Camera-type eye (tissue), 1 donor: ENCODE results near the genes GCAT, MAFF and TMEM184B.

GRCh38 chr22:37749220-37749644 is 52.4 kb downstream of the TRIOBP start:
- RAMPAGE, long total RNA = no peak

GRCh38 chr22:37806063-37806800 is 1.2 kb downstream of the H1-0 start:
- RAMPAGE, long total RNA = no peak

DNA sequence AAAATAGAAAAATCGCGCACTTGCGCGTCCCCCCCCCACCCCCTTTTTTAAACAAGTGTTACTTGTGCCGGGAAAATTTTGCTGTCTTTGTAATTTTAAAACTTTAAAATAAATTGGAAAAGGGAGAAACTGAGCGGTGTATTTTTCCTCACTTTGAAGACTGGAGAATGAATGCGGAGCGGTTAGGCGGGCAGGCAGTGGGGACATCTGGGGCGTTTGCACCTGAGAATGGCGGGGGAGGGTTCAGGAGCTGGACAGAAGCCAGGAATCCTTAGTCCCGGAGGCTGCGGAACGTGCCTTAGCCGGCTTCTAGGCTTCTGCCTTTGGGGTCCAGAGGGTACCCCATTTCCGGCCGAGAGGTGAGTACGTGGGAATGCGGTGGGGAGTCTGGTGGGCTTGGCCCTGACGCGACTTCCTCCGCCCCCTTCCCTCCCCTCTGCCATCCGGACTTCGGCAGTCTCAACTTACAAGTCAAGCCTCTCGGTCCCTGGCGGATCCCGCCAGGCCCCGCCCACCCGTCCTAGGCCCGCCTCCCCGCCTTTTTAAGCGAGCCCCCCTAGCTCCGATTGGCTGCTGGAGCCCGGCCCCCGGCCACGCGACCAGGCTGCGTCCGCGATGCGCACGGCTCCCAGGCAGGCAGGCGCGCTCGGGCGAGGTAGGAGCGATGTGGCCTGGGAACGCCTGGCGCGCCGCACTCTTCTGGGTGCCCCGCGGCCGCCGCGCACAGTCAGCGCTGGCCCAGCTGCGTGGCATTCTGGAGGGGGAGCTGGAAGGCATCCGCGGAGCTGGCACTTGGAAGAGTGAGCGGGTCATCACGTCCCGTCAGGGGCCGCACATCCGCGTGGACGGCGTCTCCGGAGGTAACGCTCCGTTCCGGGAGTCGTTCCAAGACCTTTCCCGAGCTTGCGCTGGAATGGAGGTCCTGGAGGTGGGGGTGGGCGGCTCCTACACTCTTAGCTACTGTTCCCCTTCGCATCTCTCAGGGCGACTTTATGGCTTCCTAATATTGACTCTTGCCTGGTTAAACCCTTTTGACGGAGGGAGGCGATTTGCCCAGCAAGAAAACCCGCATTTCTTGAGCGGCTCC is at the start of gene GCAT:
TSS of gene GCAT (plus strand) at position 631 of the 1,087 bp plus-strand sequence.
- RAMPAGE, long total RNA = no peak

- RAMPAGE, long total RNA = no peak
Measured at GRCh38 chr22:37852098-37852709, 3.0 kb downstream of the EIF3L start.

- RAMPAGE, long total RNA = no peak
Measured at GRCh38 chr22:37862653-37863282, 13.5 kb downstream of the EIF3L start.

GRCh38 chr22:37906745-37907019 is 585 bp downstream of the MICALL1 start:
- RAMPAGE, long total RNA = no peak

DNA sequence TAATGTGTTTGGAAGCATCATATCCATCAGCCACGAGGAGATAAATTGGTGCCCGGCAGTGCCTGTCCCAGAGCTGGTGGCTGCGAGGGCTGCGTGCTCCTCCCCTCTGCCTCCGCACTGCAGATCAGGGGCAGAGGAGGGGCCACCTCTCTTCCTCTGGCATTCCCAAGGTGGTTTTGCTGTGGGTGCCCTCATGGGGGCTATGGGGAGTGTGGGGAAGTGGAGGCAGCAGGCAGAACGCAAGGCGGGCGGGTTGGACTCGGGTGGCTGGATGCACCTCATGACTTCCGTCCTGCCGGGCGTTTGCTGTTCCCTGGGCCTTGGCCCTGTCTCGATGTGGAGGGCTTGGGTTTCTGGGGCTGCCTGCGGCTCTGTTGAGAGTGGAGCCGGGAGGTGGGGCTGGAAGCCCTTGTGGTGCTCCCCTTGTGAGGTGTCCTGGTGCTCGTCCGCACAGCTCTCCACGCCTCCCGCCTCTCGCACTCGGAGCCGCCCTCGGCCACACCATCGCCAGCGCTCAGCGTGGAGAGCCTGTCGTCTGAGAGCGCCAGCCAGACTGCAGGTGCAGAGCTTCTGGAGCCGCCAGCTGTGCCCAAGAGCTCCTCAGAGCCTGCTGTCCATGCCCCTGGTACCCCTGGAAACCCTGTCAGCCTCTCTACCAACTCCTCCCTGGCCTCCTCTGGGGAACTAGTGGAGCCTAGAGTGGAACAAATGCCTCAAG is 21.0 kb downstream of the MICALL1 start:
- RAMPAGE, long total RNA = no peak

DNA sequence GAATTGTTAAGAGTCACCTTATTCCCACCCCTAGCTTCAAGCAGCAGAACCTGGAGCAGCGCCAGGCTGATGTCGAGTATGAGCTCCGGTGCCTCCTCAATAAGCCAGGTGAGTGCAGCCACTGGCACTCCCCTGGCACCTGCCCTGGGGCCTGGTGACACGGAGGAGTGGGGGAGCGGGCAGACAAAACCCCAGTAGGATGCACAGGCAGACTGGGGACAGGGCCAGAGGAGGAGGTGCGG is 20.5 kb downstream of the C22orf23 start:
- RAMPAGE, long total RNA = no peak

DNA sequence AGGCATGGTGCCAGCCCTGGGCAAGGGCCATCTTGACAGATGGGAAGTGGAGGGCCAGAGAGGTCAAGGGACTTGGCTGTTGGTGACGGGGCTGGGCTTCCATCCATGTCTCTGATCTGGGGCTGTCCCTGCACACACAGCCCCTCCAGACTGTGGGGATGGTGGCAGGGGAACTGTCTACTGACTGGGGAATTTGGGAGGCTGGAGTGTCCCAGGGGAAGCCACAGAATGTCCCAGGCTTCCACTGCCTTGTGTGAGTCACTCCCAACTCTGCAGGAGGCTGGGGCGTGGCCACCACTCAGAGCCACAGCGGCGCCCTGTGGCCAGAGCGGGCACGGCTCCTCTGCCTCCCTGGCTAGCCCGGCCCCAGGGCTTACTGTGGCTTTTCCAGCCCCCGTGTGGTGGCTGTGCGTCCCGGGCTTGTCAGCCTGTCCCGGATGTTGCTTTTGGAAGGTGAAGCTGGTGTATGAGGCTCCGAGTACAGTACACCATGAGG is 19.6 kb downstream of the C22orf23 start:
- RAMPAGE, long total RNA = no peak

DNA sequence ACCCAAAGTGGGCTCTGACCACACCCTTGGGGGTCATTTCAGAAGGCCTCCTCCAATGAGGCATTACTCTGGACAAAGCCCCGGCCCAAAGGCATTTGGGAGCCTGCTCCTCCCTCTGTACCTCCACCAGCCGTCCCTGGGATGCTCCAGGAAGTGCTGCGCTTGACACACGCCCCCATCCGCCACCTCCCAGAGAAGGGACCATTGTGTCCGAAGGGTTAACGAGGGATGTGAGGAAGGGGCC is 31.8 kb upstream of the SOX10 start:
- RAMPAGE, long total RNA = no peak

DNA sequence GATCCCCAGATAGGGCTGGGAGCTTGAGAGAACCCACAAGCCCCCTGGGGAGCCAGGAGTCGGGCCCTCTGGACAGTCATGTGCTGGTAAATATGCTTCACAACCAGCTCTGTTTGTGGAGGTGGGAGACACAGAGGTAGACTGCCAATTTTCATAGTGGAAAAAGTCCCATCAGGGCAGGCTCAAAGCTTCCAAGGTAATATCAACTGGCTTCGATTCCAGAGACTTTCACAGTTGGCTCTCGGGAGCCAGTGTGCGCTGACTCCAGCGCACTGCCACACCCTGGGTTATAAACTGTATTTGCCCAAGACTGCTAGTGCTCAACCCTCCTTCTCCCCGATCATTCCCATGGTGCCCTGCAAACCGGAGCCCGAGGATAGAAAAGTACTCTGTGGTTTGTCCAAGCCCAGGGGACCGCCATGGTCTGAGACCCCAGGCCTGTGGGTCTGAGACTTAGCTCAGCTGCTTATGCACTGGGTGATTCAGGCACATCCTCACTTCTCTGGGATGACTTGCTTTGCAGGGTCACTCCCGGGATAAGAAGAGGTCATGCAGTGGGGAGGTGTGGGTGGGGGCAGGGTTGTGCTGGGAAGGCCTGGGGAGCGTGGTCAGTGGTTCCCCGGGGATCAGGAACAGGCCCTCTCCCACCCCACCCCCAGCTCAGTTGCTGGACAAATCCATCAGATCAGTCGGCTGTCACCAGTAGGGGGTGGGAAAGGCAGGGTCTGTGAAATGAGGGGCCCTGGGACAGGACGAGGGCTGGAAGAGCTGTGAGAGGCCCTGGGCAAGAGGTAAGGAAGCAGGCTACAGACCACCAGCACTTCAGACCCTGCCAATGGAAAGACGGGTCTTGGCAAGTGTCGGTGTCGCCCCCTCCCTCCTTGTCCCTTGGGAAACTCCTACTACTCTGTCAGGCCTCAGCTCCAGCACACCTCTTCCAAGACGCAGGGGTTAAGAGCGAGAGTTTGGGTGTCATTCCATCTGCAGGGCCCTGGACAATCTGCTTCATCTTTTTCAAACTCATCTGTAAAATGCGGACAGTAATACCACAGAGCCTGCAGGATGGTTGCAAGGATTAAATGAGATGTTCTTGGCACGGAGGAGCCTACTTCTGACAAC is 26.6 kb upstream of the PICK1 start:
- RAMPAGE, long total RNA = no peak

DNA sequence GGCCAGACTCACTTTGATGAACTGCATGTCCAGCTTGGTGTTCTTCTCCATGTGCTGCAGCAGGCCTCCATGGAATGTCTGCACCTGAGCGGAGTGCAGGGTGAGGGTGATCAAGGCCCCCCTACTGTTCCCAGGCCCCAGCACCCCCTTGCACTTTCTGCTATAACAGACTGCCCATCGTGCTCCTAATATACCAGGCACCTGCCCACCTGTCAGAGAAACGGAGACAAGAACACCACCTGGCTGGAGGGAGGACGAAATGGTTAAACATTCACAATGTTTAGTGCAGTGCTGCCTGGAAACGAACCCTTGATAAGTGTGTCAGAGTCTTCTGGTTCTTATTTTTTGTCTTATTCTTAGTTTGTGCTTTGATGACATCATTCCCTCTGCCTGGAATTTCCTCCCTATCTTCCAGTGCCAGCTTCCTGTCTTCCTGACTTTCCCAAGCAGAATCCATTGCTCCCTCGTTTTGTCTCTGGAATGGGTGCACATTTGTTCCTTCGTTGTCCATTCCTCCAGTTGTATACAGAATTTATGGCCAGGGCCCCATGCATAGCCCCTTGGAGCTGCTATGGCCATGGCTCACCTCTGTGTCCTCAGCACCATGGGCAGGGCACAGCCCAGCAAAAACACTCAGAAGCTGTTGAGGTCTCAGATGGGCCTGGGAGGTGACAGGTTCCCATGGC is 11.9 kb downstream of the BAIAP2L2 start:
- RAMPAGE, long total RNA = no peak

GRCh38 chr22:38180711-38181562 is 693 bp downstream of the PLA2G6 start:
- RAMPAGE, long total RNA = no peak

DNA sequence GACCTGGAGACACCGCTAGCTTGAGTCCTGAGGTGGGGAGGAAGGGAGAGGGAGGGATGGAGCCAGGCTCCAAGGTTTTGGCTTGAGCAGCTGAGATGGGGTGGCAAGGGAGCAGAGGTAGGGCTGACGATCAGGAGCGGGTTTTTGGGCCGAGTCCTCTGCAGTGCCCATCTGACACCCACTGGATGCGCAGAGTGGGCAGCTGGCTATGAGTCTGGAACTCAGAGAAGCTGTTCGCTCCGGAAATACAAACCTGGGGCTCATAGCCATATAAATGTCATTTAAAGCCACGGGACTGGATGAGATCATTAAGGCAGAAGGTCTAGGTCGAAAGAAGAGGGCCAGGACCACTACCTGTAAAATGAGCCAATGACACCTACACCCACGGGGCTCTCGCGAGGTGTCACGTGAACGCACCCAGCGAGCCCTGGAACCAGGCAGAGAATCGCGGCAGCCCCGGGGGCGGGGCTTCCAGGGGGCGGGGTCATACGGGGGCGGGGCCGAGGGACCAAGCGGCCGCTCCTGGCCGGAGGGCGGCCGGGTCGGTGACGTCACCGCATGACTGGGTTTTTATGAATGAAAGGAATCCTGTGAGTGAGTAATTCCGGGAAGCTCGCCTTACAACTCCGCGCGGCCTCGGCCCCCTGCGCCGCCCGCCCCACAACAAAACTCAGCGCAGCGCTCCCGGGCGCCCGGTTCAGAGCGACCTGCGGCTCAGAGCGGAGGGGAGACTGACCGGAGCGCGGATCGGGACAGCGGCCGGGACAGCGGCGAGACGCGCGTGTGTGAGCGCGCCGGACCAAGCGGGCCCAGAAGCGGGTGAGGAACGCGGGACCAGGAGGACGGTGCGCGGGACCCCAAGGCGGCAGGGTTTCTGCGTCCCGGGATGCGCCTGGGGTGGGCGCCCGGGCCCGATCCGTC is at the start of gene MAFF:
TSS of gene MAFF (plus strand) at position 601 of the 921 bp plus-strand sequence.
- RAMPAGE, long total RNA = no peak

DNA sequence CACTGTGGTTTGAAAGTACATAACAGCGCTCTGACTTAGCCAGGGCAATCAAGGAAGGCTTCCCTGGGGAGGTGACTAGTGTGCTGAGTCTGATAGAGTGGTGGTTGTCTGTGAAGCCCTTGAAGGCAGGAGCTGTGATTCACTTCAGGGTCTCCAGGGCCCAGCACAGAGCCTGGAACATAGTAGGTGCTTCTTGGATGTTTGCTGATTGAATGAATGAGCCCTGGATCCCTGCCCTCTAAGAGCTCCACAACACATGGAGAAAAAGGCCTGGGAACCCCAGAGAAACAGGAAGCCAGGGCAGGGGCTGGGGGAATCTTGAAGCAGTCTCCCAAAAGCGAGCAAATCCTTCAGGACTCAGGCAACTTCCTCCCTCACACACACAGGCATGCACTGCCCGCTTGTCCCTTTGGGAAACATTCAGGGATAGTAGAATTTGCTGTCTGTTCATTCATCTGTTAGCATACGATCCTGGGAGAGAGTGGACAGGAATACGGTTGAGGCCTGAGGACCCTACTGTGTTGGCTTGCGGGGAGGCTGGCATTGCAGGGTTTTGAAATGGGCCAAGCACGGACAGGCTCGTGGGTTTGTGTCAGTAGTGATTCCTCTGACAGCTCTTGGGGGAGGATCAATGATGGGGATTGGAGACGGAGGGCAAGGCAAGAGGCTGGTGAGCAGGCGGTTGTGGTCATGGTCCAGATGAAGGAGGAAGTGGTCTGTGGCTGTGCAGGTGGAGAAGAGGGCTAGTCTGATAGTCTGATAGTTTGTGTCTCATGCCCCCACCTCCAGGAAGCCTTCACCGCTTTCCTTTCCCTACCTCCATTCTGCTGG is 2.7 kb downstream of the MAFF start:
- RAMPAGE, long total RNA = no peak

DNA sequence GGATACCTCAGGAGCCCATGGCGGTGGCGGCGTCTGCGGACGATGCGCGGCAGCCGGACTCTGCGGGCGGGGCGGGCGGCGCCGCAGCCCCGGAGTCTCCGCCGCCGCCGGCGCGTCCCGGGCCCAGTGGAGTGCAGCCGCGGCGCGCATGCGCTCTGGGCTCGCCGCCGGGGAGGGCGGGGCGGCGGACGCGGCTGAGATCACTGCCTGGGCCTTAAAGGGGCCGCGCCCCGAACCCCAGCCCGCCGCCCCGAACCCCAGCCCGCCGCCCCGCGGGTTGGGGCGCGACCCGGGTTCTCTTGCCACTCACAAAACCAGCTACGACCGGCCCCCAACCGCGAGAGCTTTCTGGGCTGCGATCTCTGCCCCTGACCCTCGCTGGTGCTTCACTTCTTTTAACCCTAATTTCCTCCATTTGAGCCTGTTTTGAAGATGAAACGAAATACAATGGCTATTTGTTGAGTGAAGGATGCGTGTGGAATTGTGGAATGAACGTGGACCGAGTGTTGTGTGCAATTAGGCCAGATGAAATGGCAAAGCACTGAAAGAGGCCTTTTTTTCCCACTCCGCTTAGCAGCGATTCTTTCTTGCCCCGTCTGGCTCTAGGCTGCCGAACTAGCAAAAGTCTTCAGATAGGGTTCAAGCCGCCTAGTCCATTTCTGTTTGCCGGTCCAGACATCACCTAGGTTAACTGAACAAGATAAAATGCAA is at the start of gene TMEM184B:
TSS of gene TMEM184B (minus strand) at position 133 of the 711 bp plus-strand sequence.
- RAMPAGE, long total RNA = no peak

GRCh38 chr22:38286567-38286777 is 13.7 kb upstream of the TMEM184B start:
- RAMPAGE, long total RNA = no peak

- RAMPAGE, long total RNA = no peak
Measured at GRCh38 chr22:38300551-38301211, 16.6 kb downstream of the CSNK1E start.

DNA sequence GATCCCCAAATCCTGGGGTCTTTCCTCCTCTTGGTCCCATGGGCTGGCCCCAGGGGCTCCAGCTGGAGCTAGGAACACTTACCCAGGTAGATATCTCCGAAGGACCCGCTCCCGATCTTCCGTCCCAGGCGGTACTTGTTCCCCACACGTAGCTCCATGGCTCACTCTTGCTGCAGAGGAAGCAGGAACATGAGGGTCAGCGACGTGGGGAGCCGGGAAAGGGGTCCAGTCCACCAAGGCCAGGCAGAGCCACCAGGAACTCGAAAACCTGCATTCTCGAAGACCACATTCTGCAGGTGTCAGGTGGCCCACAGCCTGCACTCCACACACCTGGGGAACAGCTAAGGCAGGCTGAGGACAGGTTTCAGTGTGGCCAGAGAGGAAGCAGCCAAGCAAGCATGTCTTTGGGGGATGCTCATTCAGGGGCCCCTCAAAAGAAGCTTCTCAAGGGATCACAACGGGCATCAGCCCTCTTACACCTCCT is 3.2 kb downstream of the CSNK1E start:
- RAMPAGE, long total RNA = no peak

DNA sequence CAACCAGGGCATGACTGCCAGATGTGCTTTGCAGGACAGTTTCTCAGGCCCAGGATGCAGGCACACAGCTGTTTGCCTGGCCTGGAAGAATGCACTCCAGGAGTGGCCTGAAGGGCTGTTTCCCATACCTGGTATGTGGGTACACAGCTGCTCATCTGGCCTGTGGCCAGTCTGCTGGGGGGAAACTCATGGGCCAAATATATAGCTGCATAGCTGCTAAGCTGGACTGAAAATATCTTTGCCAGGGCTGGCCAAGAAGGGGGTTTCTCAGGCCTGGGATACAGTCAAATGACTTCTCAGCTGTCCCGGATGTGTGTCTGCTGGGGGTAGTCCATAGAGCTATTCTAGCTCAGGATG is 56.7 kb upstream of the CSNK1E start:
- RAMPAGE, long total RNA = no peak